ENCODE results near the genes NCKIPSD, AMT and RNF123.

DNA sequence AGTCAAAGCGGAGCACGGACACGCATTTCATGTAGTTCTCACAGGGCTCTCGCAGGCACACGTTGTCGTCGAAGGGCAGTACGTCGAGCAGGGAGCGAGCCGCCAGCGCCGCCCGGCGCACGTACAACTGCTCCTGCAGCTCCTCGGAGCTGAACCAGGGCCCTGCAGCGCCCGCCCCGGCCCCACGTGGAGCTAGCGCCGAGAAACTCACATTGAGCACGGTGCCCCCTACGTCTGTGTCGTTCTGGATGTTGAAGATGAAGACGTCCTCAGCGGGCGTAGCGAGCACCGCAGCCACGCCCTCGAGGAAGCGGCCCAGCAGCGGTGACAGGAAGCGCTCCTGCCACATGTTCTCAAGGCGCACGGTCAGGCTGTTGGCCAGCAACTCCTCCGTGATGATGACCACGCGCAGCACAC is 5.8 kb downstream of the CELSR3 start:
- RRBS, 2 experiments = 94 to 98% methylated on average over 7 of the region's 41 CpGs

DNA sequence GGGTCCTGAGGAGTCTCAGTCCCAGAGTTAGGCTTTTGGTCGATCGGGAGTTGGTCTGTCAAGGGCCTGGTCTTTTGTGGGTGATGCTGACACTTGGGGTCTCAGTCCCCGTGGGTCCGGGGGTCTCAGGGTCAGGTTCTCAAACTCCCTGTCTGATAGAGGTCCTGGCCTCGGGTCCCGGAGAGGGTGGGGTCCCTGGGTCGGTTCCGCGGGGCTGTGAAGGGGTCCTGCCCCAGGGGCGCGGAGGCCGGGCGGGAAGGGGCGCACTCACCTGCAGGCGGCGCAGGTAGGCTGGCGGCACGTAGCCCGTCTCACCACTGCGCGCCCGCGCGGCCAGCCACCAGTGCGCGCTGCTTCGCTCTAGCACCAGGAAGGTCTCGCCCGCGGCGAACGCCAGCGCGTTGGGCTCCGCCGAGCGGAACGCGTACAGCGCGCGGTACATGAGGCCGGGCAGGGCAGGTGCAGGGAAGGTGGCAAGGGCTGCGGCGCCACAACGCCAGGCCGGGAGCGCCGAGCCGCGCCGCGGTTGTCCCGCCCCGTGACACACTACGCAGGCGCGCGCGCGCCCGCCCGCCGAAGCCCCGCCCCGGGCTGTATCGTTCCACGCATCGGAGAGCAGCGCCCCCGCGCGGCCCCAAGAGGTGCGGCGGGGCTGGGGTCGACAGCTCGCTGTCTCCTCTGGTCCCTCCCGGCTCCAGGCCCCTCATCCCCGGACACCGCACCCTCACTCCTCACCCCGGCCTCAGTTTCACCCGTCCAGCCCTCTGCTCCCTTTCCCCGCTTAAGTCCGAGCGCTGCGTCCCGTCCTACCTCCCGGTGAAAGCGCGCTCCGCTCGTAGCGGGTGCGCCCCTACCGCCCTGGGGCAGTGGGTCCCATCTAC is at the start of gene NCKIPSD:
NCKIPSD (minus strand) TSS at position 550 of the 881 bp plus-strand sequence.
- RRBS, 2 experiments = 2% methylated on average over 45 of the region's 95 CpGs

DNA sequence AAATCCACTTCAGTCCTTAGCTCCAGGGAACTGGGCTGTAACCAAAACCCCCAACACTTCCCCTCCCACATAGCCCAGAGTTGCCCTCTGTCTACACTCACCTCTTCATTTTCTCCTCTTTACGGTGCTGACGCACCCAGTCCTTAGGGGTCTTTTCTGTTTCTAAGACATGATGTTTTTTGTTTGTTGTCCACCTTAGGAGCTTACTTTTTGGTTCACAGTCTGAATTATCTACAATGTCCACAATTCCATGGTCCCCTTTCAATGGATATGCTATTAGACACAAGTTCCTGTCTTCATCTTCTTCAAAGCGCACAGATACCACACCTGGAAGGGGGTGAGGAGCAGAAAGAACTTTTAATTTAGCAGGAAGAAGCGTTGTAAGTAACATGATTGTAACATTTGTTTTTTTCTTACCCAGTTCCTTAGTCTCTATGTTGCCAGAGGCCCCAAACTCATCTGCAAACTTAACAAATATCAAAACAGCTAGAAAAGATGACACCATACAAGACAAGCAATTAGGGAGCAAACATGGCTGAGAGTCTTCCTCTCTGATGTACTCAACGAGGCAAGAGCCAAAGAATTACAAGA is 7.2 kb upstream of the NCKIPSD start:
- RRBS, 2 experiments = no CpG with 5 or more reads among the region's 5 CpGs

- RRBS, 2 experiments = no CpG with 5 or more reads among the region's 1 CpG
Measured at GRCh38 chr3:48726323-48726615, 9.2 kb upstream of the IP6K2 start.

DNA sequence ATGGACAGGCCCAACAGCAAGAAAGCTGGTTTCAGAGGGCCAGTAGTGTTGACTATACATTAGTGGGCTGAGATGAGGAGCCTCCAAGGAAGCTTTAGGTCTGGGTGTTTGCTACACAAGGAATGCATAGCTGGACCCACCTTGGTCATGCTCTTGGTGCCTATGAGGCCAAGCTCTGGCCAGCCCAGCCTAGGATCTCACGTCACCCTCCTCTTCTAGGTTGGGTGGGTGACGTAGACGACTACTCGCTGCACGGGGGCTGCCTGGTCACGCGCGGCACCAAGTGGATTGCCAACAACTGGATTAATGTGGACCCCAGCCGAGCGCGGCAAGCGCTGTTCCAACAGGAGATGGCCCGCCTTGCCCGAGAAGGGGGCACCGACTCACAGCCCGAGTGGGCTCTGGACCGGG is 718 bp upstream of the WDR6 start:
- RRBS, 2 experiments = 4% methylated on average over 1 of the region's 17 CpGs

- RRBS, 2 experiments = no CpG with 5 or more reads among the region's 14 CpGs
Measured at GRCh38 chr3:49013115-49013554, 5.2 kb downstream of the DALRD3 start.

DNA sequence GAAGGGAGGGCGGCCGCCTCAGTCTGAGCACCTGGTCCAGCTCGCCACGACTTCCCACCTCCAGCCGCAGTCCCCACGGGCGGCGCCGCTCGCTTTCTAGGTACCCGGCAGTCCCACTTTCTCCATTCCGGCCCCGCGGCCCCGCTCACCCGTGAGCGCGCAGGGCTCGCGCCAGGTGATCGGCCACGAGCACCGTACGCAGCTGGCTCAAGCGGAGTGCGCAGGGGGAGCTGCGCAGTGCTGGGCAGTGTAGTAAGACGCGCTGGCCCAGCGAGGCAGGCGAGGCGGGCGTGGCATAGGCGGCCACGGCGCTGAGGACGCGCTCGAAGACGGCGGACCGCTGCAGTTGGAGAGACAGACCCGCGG is 523 bp downstream of the DALRD3 start:
- RRBS, 2 experiments = no CpG with 5 or more reads among the region's 44 CpGs

DNA sequence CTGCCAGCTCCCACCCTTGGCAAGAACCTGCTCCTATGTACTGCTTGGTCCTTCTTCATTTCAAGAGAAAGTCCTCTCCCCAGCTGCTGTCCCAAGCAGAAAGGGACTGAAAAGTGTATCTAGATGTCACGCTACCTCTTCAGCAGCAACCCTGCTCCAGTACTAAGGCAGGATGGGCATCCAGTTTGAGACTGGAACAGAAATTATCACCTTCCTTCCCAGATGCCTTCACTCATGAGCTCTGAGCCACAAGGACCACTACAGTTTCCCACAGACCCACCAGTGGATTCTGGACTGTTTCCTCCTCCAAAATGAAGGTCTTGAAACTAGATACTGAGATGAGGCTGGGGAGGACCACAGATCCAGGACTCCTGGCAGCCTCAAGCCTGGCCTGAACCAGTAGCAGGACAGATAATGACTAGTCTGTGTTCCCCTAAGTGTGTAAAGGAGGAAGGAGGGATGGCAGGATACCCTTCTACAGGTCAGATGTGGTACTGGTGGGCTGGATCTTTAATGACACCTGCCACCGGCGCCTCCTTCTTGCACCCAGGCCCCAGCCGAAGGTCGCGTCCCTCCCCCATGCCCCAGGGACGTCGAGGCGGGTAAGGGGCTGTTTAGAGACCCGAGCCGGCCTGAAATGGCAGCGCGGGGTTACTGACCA is 684 bp downstream of the USP19 start:
- RRBS, 2 experiments = 3 to 6% methylated on average over 6 to 9 of the region's 13 CpGs

DNA sequence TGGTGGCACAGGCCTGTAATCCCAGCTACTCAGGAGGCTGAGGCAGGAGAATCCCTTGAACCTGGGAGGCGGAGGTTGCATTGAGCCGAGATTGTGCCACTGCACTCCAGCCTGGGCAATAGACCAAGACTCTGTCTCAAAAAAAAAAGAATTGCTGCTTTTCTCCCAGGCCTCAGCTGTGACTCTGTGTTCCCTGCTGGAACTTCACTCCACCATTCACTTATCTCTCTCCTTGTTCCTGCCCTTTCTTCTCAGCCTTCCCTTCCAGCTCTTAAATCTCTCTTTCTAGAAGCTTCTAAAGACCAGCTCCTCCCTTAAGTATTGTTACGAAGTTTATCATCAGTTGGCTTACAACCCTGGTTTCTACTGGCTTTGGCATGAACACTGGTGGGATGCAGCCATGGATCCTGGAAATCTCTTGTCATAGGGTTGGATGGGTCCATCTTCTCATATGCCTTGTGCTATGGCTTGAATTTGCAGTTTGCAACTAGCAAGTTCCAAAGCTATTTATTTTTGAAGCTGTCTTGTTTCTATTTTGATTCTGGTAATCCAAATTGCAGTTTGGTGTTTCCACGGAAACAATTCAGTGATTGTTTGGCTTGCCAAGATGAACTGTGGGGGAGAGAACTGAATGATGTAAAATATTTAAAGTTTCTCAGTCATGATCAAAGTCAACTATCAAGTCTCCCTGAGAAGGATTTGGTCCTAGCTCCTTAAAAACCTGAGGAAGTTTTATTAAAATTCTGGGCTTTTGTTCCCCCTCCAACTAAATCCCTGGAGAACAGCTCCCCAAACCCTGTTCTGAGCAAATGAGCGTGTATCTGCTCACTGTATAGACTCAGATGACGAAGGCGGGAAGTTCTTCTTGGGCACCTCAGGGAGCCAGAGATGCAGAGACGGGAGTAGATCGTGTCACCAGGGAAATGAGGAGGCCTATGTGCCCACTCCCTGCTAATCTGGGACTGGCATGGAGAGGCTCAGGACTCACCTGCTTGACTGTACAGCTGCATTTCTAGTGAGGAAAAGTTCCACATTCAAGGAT is 10.3 kb downstream of the C3orf62 start:
- RRBS, 2 experiments = no CpG with 5 or more reads among the region's 9 CpGs

GRCh38 chr3:49339430-49339687 is 494 bp downstream of the USP4 start:
- RRBS, 2 experiments = no CpG with 5 or more reads among the region's 5 CpGs

GRCh38 chr3:49415787-49416667 is 3.8 kb downstream of the TCTA start:
- RRBS, 2 experiments = no CpG with 5 or more reads among the region's 4 CpGs

DNA sequence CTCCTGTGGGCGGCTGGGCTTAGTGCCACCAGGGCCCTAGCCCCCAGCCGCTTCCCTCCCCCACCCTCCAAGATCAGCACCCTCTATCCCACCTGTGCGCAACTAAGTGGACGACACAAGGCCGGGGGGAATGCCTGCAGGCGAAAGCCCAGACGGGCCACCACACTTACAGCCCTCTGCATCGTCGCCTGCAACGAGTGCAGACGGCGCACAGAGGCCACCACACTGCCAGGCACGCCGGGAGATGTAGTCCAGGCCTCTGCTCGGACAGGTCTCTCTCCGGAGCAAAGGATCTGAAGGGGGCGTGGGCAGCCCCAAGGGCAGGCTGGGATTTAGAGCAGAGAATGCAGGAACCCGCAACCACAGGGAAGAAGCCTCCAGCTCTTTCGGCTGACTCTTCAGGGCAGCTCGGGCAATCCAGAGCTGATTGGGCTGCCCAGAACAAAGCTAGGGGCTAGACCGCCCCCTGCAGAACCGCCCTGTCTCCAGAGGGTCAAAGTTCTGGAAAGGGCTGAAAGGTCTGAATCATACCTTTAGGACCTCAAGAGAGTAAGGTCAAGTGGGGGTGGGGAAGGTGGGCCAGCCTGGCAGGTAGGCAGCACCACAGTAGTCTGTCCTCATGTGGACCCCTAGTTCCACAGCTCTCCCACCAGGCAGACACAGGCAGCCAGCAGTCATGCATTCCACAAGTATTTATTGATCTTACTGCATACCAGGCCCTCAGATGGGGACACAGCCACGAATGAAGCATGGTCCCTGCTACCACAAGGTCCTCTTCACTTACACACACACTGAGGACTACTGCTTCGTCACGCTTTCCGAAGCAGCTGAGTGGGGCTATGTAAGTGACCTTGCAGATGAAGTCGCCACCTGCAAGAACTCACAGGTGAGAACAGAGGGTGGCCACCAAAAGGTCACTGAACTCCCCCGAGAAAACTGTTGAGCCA is at the start of gene AMT:
AMT (minus strand) TSS at position 205 of the 947 bp plus-strand sequence.
- RRBS, 2 experiments = 9% methylated on average over 7 of the region's 28 CpGs; no CpG with 5 or more reads in 1 of the 2 experiments

GRCh38 chr3:49531389-49531961 is 22.8 kb upstream of the BSN start:
- RRBS, 2 experiments = no CpG with 5 or more reads among the region's 23 CpGs

GRCh38 chr3:49534978-49535651 is 19.2 kb upstream of the BSN start:
- RRBS, 2 experiments = no CpG with 5 or more reads among the region's 10 CpGs

DNA sequence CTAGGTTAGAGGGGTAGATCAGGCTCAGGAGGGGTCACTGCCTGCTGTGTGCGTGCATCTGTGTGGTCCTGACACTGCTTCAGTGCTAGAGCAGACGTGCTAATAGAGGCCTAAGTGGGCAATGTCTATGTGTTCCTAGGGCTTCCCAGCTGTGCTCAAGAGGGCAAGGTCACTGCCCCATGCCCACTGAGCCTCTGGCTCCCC is 1.1 kb downstream of the MST1 start:
- RRBS, 2 experiments = no CpG with 5 or more reads among the region's 2 CpGs

DNA sequence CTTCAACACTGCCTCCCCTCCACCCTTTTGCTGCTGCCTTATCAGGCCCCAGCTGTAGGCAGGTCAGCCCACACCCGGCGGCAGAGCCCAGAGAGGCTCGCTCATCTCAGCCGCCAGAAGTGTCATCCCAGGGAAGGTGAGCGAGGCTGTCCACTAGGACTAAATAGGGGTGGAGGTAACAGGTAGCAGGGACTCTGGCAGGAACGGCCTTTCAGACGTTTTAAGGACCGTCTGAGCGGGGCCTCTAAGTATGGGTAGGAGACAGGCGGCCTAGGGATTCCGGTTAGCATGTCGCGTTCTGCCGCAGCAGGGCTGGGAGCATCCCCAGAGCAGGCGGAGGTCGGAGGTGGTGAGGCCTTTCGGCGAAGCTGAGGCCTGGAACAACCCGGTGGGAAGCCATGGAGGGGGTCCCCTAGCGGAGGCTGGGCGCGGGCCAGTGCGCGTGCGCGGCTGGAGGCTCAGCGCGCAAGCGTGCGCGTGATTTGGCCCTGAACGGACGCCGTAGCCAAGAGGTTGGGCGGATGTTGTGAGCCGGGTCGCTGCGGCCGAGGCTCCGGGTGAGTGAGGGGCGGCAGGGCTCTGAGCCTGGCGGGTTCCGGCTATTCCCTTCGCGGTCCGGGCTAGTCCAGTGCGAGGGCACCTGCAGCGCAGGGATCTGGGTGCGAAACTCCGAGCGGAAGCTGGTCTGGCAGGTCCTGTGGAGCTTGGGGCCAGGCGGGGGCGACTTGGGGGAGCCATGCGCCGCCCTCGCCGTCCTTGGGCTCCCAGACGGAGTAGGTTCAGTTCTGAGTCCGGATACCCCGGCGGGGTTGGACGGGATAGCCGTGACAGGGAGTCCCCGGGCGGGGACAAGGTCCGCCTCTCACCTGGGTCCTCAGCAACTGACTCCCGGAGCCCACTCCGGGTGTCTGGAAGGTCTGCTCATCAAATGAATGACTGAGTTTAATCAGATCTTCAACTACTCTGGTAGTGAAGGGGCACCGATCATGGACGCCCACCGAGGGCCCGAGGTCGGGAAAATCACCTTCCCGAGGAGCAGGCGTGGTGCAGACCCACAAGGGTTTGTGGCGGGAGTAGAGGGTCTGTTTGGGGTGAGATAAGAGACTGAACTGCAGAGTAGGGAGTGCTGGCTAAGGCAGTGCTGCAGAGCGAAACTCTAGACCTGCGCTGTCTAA is at the start of gene RNF123:
RNF123 (plus strand) TSS at position 508 of the 1,175 bp plus-strand sequence.
- RRBS, 2 experiments = under 1 to 2% methylated on average over 2 of the region's 78 CpGs

GRCh38 chr3:49720149-49720869 is 825 bp upstream of the AMIGO3 start:
- RRBS, 2 experiments = no CpG with 5 or more reads among the region's 19 CpGs

- RRBS, 2 experiments = no CpG with 5 or more reads among the region's 6 CpGs
Measured at GRCh38 chr3:49724626-49724964, 844 bp upstream of the GMPPB start.

DNA sequence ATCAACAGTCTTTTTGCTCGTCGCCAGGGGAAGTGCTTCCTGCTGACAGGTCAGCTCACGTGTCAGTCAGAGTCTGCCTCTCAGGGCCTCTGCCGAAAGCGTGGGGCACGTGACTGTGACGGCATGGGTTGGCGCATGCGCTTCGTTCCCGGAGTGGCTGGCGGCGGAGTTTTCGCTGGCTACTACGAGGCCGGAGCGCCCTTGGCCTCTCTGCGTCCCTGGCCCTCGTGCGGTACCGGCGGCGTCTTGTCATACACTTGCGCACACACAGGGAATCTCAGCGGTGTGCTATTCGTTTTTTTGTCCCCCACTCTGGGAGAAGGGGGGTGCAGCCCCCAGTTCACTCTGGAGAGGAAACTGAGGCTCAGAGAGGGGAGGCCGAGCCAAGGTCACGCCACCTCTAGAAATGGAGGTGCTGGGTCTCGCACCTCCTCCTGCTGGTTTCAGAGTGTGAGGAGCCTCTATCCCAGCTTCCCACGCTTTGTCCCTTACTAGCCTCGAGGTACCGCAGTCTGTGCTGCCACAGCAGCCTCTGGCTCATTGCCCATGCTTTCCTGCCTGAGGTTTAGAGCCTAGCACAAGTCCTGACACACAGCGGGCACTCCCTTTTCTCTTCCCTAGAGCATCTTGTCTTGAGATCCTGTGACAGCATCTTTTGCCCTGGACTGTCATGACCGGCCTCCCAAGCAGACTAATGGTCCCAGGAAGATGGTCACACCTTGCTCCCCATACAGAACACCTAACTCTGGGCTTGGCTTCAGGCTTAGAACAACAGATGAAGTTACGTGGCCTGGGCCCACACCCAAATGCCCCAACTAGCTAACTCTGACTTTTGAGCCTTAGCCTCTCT is 502 bp upstream of the IP6K1 start:
- RRBS, 2 experiments = under 1 to 1% methylated on average over 10 to 11 of the region's 35 CpGs

DNA sequence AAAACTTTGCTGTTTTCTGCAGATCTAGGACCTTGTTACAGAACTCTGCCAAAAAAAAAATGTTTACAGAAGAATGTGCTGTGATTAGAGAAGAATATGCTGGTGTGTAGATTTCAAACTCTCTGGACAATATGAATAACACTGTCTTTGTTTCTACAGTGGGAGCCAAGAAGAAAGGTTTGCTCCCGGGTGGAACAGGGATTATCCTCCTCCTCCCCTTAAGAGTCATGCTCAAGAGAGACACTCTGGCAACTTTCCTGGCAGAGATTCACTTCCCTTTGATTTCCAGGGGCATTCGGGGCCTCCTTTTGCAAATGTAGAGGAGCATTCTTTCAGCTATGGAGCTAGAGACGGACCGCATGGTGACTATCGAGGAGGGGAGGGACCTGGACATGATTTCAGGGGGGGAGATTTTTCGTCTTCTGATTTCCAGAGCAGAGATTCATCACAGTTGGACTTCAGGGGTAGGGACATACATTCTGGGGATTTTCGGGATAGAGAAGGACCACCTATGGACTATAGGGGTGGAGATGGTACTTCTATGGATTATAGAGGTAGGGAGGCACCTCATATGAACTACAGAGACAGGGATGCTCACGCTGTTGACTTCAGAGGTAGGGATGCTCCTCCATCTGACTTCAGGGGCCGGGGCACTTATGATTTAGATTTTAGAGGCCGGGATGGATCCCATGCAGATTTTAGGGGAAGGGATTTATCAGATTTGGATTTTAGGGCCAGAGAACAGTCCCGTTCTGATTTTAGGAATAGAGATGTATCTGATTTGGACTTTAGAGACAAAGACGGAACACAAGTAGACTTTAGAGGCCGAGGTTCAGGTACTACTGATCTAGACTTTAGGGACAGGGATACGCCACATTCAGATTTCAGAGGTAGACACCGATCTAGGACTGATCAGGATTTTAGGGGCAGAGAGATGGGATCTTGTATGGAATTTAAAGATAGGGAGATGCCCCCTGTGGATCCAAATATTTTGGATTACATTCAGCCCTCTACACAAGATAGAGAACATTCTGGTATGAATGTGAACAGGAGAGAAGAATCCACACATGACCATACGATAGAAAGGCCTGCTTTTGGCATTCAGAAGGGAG is 27.7 kb downstream of the RBM6 start:
- RRBS, 2 experiments = no CpG with 5 or more reads among the region's 16 CpGs